ENCODE data around the genes AKIRIN2 and RNGTT.

DNA sequence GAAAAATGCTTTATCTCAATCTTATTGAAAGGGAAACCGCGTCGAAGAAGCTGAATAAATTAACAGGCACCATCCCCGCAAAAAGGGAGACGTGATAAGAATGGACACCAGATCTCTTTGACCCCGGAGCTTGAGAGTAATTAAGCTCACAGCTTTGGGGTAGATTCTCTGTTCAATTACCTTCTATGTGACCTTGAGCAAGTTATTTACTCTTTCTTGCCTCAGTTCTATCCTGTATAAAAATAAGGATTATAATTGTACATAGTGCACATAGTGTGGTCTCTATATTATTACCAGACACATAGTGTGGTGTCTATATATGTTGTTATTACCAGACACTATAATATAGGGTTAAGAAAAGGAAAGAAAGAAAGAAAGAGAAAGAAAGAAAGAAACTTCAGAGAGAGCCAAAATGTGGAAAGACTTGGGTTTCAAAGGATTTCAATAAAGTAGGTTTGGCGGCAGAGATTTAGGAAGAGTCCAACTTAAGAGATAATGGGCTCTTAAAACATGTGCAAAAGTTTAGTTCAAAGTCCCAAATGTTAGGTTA is 1.1 kb downstream of the NT5E start:
- PRO-cap: bidirectional peak, plus-strand start outside the sequence, minus-strand start at position 487 of the sequence

GRCh38 chr6:85641530-85642546 is 848 bp downstream of the SYNCRIP start:
- PRO-cap: unidirectional peak, plus-strand start at chr6:85642354

- PRO-cap: no peak
Observed at GRCh38 chr6:85645197-85645693, 2.6 kb upstream of the SYNCRIP start.

- PRO-cap: no peak
Observed at GRCh38 chr6:85673152-85674408, 30.9 kb upstream of the SYNCRIP start.

- PRO-cap: no peak
Observed at GRCh38 chr6:85675816-85676195, 33.1 kb upstream of the SYNCRIP start.

GRCh38 chr6:85864328-85865045 is 221.8 kb upstream of the SYNCRIP start:
- PRO-cap: no peak

GRCh38 chr6:86293025-86293429 is 644.3 kb upstream of the HTR1E start:
- PRO-cap: no peak

- PRO-cap: no peak
Observed at GRCh38 chr6:87154479-87154776, 937 bp upstream of the ZNF292 start.

DNA sequence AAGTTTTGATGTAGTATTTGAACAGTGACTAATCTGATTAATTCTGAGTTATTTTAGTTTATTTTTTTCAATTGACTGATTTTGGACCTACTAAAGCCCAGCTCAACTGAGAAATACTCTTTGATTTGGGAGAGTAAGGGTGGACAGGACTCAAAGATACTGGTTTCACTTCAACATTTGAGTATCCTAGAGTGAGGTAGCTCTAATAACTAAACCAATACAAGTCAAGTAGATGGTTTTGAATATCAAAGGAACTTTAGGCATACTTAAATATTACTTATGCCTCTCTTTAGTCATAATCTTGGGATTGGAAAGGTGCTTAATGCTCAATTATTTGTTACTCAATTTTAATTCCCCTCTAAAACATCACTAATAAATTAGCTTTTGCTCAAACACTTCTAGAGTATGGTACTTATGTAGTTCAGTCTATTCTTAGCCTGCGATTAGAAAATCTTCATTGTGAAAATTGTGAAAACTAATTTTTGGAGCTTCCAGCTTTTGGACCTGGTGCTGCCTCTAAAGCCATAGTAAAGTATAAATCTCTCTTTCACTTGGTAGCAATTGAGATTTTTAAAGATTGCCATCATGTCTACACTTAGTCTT is 65.8 kb downstream of the ZNF292 start:
- PRO-cap: no peak

DNA sequence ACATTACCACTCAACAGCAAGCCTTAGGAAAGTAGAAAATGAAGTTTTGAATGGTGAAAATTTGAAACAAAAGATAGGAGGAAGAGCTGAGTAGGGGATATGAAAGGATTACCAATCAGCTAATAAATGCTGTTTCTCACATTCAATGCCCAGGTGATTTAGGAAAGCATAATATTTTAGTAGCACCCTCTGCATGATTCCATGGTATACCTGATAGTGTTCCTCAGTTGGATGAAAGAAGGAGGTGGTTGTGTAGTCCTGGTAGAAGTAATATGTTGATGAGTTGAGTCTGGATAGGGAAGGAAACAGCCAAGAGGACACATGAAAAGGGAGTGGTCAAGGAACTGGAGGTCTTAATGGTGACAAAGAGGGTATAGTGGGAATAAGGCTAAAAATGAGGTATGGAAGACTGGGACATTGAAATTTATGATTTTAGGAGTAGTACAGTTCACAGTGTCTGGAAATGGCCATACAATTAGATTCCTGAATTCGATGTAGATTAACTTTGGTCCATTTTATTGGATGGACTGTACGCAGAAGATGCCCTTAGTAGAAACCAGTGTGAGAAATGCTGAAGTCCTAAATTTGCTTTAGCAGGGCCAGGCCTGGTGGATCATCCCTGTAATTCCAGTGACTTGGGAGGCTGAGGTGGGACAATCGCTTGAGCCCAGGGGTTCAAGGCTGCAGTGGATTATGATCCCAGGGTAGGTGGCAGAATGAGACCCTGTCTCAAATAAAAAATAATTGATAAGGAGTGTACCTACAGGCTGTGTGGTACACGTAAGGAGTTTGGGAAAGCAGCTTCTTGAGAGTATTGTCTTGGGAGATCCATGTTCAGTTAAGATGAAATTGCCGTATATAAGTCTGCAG is 49.3 kb upstream of the SMIM8 start:
- PRO-cap: no peak

DNA sequence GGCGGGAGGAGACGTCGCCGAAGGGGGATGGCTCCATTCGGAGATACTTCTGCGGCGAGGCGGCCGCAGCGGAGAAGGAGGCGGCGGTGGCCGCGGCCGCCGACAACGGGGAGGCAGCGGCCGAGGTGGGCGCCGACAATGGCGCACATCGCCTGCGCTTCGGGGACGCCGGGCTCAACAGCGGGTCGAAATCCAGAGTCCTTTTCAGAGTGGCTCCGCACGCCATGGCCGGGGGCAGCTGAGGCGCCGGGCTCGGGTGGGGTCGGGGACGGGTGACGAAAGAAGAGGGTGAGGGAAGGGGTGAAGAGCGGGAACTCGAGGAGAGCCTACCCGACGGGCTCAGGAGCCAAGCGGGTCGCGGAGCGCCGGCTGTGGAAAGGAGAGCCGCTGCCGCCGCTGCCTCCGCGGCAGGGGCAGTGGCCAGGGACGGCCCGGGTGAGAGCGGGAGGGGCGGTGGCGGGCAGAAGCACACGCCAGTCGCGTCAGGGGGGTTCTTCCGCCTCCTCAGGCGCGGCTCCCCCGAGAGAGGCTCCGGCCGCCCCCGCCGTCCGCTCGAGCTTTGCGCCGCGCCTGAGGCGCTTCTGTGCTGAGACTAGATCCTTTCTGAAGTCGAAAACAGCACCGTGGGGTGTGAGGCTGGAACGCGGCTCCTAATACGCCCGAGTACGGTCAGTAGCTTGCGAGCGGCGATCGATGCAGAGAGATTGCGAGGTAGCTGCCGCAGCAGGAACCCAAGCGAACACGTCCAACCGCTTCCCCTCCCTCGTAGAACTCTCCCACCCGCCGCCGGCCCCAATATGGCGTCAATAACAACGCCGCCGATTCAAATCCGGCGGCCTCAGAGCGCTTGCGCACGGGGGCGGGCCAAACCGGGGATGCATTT is at the start of gene AKIRIN2:
Gene AKIRIN2 (minus strand): TSS at position 775 of the 883 bp plus-strand sequence.
- PRO-cap: bidirectional peak, plus-strand start at position 562 of the sequence, minus-strand start at position 418 of the sequence; bidirectional peak, plus-strand start outside the sequence, minus-strand start at position 775 of the sequence

GRCh38 chr6:87848331-87848993 is 146.4 kb upstream of the AKIRIN2 start:
- PRO-cap: no peak

DNA sequence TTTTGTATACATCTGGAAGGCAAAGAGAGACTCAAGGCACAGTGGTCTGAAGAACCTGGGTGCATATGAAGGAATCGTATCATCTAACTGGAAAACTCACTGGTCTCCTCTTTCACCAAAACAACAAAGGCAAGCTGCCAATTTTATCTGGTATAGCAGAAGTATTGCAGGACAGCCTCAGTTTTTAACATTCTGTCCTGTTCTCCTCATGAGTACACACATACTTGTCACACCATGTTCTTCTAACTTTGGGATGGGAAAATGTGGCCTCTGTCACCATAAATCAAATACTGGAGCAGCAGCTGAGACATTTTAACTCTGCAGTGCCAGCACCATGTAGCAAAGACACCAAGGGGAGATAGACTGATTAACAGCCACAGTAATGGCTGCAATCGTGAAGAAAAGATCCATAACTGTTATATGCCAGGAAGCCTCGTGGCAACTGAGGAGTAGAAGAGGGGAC is 199.1 kb upstream of the CNR1 start:
- PRO-cap: no peak

- PRO-cap: no peak
Observed at GRCh38 chr6:88491515-88491917, 325.4 kb upstream of the CNR1 start.

DNA sequence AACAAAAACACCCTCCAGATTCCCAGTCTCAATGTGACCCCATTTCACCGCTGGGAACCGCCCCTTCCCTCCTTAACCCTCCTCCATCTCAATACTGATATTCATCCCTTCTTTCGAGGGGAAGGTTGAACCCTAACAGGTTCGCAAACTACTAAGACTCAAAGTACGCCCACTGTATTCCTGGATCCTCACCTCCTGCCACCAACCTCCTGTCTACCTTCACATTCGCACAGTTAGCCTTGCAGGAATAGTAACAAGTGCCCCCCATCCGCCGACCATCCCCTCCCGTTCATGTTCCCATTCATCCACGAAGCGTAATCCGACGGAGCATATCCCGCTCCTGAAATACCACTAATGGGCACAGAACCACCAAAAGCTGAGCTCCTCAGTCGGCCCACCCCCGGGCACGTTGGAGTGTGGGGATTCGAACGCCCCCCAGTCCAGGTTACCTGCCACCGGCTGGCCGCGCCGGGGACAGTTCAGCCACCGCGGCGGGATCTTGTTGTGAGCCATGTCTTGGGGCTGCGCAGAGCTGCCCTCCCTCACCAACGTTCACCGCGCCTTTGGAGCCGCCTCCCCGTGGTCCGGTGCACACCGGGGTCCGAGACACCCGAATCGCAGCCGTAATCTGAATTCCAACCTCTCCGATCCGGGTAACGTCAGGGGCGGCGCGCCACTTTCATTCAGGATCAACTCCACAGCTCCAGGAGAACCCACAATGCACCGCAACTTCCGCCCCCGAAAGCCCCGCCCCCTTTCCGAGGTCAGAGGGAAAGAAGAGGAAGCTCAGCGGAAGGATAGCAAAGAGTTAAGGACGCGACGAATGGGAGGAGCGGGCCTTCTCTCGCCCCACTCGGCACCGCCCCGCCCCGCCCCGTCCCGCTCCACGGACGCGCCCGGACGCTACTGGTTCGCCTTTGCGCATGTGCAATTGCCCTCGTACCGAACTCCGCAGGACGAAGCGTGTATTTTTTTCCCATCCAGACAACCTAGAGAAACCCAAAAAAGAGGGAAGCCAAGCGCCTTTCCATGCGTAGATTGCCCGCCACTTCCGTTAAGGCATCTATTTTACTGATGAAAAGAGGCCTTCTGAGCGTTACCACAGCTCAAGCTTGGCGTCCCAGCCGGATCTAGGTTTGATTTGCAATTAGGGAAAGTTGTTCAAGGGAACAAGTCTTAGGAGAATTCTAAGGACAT is at the start of gene RNGTT:
Gene RNGTT (minus strand): TSS at position 722 of the 1,197 bp plus-strand sequence.
- PRO-cap: bidirectional peak, plus-strand start at position 930 of the sequence, minus-strand start at position 691 of the sequence

- PRO-cap: no peak
Observed at GRCh38 chr6:89021638-89022146, 58.3 kb upstream of the RNGTT start.

GRCh38 chr6:89044714-89044960 is 35.9 kb upstream of the PNRC1 start:
- PRO-cap: no peak

- PRO-cap: no peak
Observed at GRCh38 chr6:89070940-89071447, 9.6 kb upstream of the PNRC1 start.

DNA sequence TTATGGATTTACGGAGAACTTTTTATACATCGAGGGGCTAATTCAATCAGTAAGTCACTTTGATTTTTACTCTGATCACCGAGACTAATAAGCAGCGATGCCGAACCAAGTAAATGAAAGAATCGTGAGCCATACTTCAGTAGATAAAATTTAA is 647 bp upstream of the PNRC1 start:
- PRO-cap: no peak

DNA sequence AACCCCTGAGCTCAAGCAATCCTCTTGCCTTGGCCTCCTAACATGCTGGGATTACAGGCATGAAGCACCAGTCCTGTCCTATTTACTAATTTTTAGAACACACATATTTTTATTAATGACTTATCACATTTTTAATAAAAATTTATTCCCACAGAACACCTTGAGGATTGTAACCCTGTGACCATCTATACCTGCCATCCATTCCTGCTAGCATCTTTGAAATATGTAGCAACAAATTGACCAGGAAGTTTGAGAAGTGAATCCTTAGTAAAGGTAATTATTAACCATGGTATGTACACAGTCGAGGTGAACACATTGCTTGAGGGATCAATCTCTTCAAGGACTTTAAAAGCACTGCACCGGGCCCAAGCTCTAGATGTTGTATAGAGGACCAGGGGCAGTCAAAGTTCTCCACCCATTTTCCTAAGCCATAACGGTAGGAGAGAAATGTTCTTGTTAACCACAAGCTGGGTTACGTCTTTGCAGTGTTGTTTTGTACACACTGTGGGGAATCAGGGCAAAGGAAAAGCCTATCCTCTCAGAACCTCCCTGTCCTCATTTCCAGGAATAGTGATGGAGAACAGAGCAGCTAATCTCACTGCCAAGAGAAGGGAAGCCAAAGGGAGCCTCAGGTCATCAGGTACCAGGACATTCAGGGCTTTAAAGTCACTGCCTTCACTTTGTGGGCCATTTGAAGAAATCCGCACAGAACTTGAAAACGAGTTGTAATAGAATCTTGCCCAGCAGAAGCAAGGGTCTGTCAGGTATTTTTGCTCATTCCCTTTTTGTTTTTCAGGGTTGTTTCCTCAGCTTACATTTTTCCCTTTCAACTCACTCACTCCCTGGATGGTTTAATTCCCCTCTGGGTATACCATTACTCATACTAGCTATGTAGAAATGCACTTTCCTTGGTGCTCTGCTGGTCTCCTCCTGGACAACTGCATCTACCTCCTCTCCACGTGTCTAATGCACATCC is 5.4 kb upstream of the PM20D2 start:
- PRO-cap: unidirectional peak, plus-strand start at position 375 of the sequence

Measured in left lobe of liver (tissue), 1 donor.